Airway epithelial cell (primary cell): ENCODE data around the genes PTH, SPON1 and PSMA1.

DNA sequence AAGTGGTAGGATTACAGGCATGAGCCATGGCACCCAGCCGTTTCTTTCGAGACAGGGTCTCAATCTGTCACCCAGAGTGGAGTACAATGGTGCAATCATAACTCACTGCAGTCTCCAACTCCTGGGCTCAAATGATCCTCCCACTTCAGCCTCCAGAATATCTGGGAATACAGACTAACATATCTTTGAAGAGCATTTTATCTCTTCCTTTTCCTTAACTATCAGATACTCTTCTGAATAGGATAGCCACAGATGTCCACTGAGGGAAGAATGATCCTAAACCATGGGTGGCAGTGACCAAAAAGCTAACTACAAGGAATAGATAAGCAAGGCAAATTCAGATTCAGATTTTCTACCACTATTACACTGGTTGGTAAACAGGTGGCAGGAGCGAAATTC is 15.8 kb downstream of the BTBD10 start:
- RAMPAGE, long total RNA, result no peak

DNA sequence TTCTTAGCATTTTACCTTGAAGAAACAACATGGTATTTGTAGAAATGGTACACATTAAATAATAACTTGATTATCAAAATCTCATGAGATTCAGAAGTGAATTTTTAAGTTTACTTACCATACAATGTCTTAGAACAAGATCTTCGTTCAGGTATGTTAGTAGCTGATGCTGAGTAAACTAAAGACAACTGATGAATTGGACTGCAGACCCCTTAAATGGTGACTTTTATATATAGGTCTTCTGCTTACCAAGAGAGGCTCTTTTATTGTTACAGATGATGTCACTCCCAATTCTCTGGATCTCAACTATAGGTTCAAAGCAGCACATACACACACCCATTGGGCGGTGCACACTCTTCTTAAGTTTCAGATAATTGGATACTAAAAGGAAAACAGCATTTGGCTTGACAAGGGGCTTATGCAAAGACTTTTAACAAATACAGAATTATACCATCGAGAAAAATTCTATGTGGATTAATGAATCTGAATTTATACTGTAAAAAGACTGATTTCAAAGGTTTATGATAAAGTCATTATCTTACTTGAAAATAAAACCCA is at the start of gene PTH:
TSS of gene PTH (minus strand) at position 205 of the 558 bp plus-strand sequence.
- RAMPAGE, long total RNA, result no peak

GRCh38 chr11:13868845-13869504 is 93.5 kb upstream of the SPON1 start:
- RAMPAGE, long total RNA, result no peak

GRCh38 chr11:13923772-13924578 is 38.5 kb upstream of the SPON1 start:
- RAMPAGE, long total RNA, result no peak

- RAMPAGE, long total RNA, result no peak
These were observed at the start of gene SPON1 for GRCh38 chr11:13962126-13962963. Gene SPON1 (plus strand): TSS chr11:13962723.

DNA sequence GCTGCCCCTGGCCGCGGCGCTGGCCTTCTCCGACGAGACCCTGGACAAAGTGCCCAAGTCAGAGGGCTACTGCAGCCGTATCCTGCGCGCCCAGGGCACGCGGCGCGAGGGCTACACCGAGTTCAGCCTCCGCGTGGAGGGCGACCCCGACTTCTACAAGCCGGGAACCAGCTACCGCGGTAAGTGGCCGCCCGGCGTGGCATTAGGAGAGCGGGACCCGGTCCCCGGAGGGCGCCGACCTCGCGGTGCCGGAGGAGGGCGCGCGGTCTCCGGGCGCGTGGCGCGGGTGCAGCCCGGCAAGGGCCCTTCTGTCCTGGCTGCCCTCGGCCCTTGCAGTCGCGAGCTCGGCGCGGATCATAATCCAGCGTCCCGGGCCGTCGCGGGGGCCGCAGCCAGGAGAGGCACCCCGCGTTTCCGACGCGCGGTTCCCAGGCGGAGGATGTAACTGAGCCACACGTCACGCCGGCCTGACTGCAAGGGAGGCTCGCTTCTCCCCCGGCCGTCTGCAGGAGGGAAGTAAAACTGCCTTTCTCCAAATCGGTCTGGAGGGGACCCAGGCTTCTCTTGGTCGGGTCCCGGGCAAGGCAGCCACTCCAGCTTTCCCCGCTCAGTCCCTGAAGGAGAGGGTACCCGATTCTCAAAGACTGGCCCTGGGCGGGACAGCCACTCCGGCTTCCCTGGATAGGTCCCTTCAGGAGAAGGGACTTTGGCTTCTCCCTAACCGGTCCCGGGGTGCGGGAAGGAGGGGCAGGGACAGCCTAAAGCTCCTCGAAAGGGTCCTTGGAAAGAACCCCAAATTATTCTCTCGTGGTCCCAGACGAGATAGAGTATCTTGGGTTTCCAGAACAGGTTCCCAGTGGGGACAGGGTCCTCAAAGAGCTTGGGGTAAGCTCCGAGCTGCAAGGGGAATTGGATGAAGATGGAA is 703 bp downstream of the SPON1 start:
- RAMPAGE, long total RNA, result no peak

DNA sequence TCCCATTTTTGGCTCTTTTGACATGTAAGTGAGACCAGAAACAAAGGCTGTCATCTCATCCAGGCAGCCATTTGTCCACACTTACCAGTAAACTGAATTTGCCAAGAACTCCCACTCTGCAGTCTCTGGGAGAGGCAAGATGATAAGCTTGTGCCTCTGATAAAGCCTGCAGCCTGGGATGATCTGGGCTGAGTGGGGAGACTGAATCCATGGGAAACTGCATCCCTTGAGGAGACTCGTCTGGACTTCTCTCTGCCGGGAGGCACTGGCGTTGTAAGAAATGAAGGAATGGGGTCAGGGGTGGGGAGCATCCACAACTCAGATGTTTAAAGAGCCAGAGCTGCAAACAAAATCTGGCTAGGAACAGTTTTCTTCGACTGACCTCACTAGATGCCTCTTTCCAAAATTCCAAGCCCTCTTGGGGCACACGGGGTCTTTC is 64.4 kb downstream of the SPON1 start:
- RAMPAGE, long total RNA, result no peak

DNA sequence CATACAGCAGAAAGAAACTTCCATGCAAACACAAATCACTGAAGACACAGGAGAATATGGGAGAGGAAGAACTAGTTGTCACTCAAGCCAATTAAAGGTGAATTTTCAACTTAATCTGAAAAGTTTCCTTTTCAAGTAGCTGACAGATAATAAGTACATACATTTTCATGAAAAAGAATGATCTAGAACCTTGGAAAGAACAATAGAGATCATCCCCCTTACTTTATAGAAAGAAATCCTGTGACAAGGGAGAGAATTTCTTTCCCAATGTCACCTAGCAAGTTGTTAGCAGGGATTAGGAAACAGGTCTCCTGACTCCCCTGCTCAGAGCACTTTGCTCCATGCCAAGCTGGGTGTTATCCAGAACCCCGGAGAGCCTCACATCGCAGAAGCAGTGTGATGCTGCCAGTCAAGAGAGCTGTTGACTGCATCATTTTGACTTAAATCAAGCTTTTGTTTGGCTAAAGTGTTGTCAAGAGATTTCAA is 3.5 kb upstream of the RRAS2 start:
- RAMPAGE, long total RNA, result no peak

DNA sequence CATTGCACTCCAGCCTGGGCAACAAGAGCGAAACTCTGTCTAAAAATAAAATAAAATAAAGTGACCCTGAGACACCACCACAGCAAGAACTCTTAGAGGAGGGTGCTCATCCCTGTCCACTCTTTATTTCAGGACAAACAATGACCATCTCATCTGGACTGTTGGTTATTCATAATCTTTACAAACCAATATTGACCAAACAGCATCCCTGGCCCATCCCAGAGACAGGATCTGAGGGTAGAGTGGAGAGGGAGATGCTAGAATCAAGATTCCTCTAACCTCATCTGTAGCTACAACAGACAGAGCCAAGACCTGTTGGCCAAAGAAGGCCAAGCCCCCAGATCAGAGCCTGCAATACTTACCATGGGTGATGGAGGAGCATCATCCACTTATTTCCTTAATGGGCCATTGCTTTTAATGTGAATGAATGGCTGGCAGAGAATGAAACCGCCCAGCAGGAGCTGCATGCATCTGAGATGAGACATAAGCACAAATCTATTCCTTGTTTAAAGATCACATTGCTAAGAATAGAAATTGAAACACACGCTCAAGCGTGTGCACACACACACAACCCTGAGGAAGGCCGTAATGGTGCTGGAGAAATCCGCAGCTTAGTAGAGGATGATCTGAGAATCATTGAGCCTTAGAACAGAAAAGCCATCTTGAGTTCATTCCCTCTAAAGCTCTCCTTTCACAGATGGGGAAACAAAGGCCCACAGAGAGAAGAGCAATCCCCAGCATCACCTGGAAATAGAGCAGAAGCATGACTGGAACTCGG is 5.2 kb upstream of the RRAS2 start:
- RAMPAGE, long total RNA, result no peak

DNA sequence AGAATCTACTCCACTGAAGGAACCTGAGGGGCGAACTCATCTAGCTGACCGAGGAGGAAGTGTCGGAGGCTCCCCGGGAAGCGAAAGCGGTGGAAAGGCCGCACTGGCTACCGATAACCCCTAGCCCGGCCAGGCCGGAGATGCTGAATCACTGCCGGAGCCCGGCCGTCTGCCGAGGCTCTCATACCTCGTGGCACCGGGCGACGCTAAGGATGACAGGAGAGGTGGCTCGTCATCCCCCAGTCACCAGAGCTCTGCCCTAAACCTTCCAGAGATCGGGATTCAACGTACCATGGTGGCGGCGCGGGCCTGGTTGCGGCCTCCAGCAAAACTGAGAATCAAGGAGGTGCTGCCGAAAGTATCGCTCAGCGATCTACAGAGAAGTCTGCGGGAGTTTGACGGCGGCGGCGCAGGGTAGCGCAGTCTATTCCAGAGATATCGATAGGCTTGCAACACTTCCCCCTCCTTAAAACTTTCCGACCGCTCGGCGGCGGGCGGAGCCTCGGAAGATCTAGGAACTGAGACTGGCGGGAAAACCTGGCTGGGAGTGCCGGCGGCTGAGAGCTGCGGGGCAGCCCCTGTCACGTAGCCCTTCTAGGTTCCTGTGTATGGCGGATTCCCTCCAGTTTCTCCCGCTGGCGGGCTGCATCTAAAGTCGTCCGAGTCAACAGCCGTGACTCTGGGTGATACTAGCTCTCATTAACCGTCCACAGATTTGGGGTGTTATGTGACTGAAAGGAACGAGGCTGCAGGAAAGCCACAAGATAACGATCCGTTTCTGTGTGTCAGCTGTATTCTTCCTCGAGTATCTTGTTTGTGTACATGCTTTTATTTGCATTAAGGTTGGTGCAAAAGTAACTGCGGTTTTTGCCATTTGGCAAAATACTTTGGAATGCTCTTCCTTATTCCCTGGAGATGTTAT is at the start of gene PSMA1:
TSS of gene PSMA1 (minus strand) at position 381 of the 922 bp plus-strand sequence.
- RAMPAGE, long total RNA, result start-site peak on the minus strand centred at position 358 of the sequence, 63 bp wide, 1,958 and 1,415 reads in 2 replicates

GRCh38 chr11:14716100-14716642 is 72.6 kb downstream of the PDE3B start:
- RAMPAGE, long total RNA, result no peak

GRCh38 chr11:14844688-14845138 is 47.3 kb downstream of the CYP2R1 start:
- RAMPAGE, long total RNA, result no peak

DNA sequence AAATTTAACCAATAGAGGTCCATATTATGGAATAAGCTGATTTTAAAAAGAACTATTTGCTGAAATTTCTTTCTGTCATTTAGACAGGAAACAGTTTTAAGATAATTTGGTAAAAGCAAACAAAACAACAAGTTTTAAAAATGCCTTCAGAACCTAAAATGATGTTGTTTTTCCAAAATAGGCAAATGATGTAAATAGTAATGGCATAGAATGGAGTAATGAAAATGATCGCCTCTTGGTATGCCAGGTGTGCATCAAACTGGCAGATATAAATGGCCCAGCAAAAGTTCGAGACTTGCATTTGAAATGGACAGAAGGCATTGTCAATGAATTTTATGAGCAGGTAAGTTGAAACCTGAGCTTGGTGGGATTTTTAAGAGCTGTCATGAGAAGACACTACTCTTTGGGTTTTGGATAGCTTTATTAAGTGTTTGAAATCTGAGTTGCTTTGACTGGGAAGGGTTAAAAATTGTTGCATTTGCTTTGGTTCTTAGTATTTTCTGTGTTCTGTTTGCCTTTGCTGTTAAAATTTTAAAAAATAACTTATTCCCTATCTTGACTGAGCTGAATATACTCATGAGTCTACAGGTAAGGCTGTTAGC is 30.9 kb downstream of the CYP2R1 start:
- RAMPAGE, long total RNA, result no peak

GRCh38 chr11:15649902-15650727 is 535.4 kb downstream of the INSC start:
- RAMPAGE, long total RNA, result no peak

DNA sequence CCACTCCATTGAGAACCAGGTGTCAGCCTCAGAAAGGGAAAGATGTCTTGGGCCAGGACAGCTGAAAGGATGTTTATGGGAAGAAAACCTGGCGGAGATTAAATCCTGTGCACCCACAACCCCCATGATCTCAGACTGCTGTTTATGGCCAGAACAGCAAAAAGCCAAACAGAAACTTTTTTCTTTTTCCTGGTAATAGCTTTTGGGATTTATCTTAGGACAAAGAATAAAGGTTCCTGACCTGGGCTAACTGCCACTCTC is 612.4 kb downstream of the INSC start:
- RAMPAGE, long total RNA, result no peak

GRCh38 chr11:15800065-15800584 is 556.2 kb downstream of the SOX6 start:
- RAMPAGE, long total RNA, result no peak

DNA sequence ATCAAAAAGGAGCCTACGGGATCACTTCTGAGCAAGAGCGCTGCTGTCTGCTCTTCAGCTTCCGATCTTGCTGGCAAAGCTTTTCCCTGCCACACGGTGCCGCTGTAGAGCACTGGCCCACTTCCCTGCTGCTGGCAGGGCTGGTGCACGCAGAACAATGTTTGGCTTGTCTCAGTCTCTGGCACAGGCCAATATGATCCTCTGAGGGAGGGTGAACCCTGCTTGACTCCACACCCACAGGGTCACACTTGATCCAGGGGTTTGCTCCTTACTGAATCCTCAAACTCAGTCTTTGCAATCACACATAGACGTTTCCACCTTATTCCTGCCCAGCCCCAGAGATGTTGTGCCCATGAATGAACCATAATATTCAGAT is 536.6 kb downstream of the SOX6 start:
- RAMPAGE, long total RNA, result no peak

- RAMPAGE, long total RNA, result no peak
These were observed 473.6 kb downstream of the SOX6 start for GRCh38 chr11:15882769-15883203.

DNA sequence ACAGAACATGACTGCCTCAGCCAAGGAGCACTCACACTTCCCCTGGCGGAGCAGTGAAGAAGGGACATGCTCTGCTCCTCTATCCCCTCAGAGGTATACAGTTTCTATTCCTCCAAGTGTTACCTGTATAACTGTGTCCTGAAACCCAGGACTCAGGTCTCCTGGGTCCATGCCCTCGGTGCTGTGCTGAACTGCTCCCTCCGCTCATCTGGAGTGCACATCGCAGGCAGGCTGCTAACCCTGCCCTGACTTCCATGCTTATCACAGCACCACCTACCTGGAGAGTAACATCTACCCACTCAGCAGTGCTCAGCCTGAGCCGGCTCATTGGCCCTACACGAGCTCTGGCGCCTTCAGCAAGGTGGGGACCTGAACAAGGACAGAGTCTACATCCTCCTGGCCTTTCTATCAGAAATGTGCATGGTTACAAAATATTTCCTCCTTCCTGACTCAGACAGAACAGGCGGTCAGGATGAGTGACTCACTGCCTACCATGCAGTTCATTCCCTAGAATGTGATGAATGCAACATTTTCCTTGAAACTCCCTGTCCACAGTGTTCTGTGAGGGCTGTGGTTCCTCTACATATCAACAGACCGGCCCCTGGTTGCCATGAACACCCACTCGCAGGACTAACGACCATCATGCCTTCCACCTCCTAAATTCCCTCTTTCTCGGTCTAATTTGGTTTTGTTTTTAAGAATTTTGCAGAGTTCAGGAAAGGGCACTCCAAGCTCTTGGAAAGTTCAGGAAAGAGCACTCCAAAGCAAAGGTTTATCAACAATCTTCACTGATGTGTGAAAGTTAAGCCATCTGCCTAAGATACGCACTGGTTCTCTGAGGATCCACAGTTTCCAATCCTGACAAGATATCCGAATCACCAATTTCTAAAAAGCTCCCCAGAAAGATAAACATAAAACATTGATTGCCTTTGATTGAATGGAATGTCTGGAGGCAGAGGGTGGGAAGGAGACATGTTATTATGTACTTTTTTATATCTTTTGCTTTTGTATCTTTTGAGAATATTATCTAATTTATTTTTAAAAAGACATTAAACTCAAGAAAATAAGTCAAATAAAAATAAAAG is 53.2 kb downstream of the C11orf58 start:
- RAMPAGE, long total RNA, result no peak

DNA sequence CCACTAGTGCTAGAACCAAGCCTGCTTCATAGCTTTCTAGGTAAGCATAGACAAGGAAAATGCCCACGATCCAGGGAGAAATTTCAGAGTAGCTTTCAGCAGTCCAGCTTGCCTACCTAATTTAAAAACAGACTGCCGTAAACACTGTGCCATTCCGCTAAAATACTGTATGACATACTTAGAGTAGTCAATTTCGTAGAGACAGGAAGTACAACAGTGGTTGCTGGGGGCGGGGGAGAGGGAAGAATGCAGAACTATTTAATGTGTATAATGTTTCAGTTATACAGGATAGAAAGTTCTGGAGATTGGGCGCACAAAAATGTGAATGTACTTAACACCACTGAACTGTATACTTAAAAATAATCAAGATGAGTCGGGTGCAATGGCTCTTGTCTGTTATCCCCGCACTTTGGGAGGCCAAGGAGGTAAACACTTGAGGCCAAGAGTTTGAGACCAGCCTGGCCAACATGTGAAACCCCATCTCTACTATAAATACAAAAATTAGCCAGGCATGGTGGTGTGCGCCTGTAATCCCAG is 56.8 kb downstream of the C11orf58 start:
- RAMPAGE, long total RNA, result no peak